Left lobe of liver (tissue), 1 donor: Measurements from ENCODE around the genes ZFP90 and TMED6.

- PRO-cap: no peak
Observed at GRCh38 chr16:68265213-68265405, 783 bp downstream of the SLC7A6 start.

DNA sequence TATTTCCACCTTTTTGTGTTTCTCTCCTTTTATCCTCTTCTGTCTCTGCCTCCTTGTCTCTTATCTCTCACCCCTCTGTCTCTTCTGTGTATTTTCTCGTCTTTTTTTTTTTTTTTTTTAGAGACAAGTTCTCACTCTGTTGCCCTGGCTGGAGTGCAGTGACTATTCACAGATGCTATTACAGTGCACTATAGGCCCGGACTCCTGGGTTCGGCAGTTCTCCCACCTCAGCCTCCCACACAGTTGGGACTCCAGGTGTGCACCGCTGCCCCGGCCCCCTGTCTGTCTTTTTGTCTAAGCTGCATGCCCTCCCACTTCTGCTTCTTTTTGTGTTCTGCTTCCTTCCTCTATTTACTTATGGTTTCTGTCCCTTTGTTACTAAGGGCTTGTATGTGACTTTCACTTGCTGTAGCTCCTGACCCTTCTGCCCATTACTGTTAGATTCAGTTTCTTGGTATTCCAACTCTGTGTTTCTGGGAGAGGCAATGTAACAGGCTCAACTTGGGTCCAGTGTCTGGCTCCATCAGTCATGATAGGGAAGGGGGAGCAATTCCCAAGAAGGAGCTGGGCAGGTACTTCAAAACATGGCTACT lies 20.5 kb downstream of the SLC7A6 start:
- PRO-cap: no peak

DNA sequence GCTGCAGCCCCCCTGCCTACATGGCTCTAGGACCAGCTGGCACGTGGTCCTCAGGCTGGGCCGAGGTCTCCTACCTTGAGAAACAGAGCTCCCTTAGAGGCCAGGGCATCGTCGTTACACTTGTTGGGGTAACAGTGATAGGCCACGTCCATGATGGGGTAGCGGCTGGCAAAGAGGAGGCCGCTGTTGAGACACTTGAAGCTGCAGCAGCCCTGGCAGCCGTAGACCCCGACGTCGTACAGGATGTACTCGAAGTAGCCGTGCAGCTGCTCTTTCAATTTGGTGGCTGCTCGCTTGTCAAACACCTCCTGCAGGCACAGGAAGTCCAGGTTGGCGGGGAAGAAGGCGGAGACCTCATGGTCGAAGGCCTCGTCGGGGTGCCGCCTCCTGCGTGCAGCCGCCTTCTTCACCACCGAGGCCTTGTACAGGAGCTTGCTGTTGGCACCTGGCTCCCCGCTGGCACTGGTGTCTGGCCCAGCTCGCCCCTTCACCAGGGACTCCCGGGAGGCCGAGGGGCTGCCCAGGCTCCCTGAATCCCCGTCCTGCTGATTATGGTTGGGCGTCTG lies 60.0 kb downstream of the PRMT7 start:
- PRO-cap: no peak

GRCh38 chr16:68470387-68471152 lies 22.3 kb upstream of the SMPD3 start:
- PRO-cap: no peak

- PRO-cap: no peak
Observed at GRCh38 chr16:68526082-68526772, 12.9 kb upstream of the ZFP90 start.

DNA sequence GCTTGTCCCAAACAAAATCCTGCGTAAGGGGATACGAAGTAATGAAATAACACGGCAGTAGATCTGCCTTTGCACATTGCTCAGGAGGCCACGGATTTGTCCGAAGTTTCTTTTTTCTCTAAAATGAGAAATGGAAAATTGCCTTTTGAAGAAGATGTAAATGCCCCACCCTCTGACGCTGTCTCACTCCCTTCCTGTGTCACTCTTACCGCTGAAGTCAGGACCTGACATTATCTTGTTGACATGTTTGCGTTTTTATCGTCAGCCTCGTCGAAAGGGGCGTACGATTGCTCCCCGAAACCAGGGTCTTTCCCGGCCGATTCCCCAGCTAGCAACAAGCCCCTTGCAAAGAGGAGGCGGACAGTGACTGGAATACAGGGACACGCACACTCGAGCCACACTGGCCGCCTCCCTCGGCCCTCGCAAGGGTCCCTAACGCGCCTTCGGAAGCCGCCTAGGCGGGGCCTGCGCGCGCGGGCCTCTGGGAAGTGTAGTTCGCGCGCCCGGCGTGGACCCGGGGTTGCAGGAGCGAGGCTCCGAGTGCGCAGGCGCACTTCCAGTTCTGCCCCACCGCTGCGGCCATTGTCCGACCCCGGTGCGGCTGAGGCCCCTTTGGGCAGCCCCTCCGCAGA lies at the start of gene ZFP90:
Gene ZFP90, plus strand, starts transcription at position 553 of the 632 bp plus-strand sequence.
- PRO-cap: bidirectional peak, plus-strand start at position 559 of the sequence, minus-strand start at position 422 of the sequence

- PRO-cap: no peak
Observed at GRCh38 chr16:68642431-68643129, 2.5 kb upstream of the CDH3 start.

DNA sequence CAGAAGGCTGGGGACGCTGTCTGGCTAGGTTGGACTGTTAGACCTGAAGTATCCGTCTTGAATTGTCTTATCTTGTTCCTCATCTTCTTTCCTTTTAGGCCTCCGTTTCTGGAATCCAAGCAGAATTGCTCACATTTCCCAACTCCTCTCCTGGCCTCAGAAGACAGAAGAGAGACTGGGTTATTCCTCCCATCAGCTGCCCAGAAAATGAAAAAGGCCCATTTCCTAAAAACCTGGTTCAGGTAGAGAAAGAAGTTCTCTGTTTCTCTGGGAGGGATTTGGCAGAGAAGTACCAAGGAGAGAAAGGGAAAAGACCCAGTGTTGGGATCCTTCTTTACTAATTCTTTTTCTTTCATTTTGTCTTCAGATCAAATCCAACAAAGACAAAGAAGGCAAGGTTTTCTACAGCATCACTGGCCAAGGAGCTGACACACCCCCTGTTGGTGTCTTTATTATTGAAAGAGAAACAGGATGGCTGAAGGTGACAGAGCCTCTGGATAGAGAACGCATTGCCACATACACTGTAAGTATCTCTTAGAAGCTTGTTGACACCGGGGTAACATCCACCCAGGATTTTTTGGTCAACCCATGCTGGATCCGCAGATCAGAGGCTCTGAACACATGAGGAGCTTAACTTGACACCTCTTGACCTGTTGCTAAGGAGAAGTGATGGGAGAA lies 34.9 kb upstream of the TANGO6 start:
- PRO-cap: unidirectional peak, plus-strand start at position 462 of the sequence

DNA sequence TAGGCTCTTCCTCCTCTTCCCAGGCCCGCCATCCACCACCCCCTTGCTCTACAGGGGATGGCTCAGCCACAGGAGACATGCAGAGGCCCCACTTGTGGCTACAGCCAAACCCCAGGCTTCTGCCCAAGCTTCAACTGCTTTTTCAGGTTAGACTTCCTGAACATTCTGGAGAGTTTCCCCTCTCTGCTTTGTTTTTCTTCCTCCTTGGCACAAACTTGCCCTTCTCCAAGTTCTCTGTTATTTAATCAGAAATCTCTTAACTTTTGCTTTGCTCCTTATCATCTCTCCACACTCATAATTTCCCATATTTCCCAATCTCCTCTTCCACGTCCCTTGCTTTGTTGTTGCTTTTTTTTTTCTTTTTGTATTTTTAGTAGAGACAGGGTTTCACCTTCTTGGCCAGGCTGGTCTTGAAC lies 18.2 kb upstream of the HAS3 start:
- PRO-cap: no peak

DNA sequence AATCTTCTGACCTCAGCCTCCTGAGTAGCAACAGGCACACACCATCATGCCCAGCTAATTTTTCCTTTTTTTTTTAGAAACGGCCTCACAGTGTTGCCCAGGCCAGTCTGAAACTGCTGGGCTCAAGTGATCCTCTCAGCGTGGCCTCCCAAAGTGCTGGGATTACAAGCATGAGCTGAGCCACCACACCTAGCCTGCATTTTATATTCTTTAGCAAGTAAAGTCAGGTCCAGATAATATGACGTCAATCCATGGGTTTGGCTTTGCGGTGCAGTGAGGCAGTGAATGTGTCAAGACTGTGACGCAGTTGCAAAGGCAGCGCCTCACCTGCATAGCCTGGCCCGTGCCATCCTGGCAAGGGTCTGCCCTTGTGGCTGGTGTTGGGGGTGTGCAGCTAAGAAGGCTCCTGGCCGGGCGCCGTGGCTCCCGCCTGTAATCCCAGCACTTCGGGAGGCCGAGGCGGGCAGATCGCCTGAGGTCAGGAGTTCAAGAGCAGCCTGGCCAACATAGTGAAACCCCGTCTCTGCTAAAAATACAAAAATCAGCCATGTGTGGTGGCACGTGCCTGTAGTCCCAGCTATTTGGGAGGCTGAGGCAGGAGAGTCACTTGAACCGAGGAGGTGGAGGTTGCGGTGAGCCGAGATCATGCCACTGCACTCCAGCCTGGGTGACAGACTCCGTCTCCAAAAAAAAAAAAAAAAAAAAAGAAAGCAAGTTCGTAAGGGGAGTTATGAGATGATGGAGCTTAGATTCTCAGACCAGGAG lies 6.9 kb downstream of the PDF start:
- PRO-cap: no peak

DNA sequence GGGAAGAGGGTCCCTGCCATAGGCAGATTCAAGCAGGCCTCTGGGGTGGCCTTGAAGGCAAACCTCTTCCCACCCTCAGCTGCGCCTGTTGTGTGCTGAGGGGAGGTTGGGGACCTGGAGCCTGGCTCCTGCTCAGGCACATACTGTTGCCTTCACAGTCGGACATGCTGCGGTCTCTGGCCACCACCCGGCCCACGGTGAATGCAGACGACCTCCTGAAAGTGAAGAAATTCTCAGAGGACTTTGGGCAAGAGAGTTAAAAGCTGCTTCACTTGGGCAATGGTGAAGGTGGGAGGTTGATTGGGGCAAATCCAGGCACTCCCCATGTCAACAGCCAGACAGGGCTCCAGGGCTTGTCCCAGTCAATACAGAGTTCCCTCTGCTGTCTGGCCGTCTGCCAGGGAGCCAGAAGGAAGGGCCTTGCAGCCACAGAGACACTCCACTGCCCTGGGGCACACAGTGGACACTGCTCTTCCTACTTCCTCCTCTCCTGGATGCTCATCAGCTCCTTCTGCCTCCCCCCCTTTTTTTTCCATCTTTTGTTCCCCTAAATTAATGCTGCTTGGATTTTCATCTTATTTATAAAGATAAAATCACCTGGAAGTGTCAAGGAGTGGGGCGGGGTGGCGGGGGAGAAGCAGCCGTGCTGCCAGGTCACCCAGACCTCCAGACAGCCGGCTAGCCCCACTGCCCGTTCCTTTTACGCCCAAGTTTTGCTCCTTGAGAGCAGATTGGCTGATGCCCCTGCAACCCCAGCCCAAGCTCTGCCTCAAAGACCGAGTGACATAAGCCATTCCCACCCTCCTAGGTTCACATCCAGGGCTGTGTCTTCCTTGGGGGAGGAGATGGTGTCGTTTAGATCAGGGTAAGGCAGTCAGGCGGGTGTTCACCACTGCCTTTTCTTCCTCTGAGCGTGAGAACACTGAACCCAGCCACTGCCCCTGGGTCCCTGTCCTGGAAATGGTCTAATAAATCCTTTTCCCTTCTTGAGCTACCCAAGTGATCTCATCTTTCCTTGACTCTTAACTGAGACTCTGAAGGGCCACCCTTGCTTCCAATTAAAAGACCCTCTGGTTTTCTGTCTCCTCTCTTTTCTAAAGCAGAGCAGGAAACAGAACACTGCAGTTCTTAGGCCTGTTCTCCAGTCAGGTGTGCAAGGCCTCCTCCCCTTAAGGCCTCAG lies 5.9 kb downstream of the PDF start:
- PRO-cap: bidirectional peak, plus-strand start at position 442 of the sequence, minus-strand start at position 196 of the sequence

- PRO-cap: bidirectional peak, plus-strand start at chr16:69351892, minus-strand start at chr16:69351786
Observed at GRCh38 chr16:69351415-69351984, at the start of gene TMED6. Gene TMED6 (minus strand): TSS chr16:69351786.

GRCh38 chr16:69594443-69595028 lies 28.8 kb downstream of the NFAT5 start:
- PRO-cap: no peak

DNA sequence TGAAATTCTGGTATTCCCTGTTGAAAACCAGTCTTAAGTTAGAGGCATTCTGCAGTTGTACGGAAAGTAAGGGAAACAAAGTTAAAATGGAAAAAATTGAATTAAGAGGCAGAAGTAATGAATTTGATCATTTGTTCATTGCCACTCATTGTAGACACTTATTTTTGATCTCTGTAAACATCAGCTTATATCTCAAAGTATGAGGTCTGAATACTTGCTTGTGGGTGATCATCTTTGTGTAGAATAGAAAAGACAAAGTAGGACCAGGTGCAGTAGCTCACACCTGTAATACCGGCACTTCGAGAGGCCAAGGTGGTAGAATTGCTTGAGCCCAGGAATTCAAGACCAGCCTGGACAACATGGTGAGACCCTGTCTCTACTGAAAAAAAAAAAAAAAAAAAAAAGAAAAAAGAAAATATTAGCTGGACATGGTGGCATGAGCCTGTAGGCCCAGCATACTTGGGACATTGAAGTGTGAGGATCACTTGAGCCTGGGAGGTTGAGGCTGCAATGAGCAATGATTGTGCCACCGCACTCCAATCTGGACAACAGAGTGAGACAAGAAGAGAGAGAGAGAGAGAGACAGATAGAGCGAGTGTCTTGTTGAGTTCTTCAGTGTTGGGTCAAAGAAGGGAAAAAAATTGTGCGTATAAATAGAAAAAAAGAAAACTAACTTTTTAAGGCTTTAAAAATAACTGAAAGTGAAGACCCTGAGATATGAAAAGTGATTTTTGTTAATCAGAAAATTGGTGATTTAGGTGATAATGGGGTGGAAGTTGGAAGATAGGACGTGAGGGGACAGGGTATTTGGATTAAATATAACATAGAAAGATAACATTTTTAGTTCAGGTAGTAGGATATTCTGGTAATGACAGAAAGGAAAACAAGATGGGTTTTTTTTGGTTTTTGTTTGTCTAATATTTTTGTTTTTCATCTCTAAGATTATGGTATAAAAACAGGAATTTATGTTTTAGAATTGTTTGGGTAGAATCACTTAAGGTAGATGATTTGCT lies 44.0 kb downstream of the NFAT5 start:
- PRO-cap: no peak

GRCh38 chr16:69689706-69690316 lies 36.5 kb downstream of the NQO1 start:
- PRO-cap: no peak

- PRO-cap: no peak
Observed at GRCh38 chr16:69725755-69726054, 655 bp downstream of the NQO1 start.

- PRO-cap: no peak
Observed at GRCh38 chr16:69926334-69926669, 24.8 kb upstream of the CLEC18A start.

DNA sequence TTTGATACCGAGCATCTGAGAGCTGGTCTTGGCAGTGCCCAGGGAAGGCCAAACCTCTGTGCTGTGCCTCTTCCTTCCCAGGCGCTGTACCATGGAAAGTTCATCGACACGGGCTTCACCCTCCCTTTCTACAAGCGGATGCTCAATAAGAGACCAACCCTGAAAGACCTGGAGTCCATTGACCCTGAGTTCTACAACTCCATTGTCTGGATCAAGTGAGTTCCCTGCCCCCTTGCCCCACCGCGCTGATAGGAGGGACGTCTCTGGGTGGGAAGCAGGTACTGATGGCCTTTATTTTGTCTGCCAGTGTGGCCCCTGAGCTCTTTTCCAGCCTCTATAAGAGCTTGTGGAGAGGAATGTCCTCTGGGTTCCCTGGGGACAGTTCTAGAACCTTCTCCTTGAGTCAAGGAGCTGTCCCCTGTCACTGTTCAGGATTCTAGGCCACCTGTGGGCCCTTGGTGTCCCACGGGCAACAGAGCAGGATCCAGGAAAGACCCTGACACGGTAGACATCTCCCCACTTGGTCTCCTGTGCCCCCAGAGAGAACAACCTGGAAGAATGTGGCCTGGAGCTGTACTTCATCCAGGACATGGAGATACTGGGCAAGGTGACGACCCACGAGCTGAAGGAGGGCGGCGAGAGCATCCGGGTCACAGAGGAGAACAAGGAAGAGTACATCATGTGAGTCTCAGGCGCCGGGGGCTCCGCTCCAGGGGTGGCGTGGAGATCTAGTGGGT lies 15.2 kb upstream of the CLEC18A start:
- PRO-cap: no peak

DNA sequence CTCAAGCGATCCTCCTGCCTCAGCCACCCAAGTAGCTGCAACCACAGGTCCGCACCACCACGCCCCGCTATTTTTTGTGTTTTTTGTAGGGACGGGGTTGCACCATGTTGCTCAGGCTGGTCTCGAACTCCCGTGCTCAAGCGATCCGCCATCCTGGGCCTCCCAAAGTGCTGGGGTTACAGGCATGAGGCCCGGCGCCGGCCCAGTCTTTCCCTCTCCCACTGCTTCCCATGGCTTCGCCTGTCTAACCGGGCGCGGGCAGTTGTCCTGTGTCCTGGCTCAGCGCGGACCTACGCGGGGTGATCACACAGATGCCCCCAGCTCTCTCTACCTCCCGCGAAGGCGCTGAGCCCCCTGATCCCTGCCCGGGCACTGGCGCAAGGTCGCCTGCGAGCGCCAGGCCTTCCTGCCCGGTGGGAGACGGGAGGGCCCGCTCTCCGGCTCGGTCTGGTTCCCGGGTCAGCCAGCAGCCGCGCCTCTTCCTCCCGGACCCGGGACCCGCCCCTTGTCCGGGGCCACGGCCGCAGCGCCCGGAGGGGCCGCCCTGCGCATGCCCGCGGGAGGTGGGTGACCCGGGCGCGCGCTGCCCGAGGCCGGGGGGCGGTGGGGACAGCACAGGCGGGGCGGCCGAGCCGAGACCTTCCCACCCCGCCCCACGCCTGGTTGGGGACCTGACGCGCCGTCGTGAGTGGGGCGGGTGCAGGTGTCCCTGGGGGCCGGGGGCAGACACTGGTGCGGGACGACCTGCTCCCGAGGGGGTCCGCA lies 13.9 kb downstream of the CLEC18A start:
- PRO-cap: bidirectional peak, plus-strand start at position 570 of the sequence, minus-strand start at position 507 of the sequence

DNA sequence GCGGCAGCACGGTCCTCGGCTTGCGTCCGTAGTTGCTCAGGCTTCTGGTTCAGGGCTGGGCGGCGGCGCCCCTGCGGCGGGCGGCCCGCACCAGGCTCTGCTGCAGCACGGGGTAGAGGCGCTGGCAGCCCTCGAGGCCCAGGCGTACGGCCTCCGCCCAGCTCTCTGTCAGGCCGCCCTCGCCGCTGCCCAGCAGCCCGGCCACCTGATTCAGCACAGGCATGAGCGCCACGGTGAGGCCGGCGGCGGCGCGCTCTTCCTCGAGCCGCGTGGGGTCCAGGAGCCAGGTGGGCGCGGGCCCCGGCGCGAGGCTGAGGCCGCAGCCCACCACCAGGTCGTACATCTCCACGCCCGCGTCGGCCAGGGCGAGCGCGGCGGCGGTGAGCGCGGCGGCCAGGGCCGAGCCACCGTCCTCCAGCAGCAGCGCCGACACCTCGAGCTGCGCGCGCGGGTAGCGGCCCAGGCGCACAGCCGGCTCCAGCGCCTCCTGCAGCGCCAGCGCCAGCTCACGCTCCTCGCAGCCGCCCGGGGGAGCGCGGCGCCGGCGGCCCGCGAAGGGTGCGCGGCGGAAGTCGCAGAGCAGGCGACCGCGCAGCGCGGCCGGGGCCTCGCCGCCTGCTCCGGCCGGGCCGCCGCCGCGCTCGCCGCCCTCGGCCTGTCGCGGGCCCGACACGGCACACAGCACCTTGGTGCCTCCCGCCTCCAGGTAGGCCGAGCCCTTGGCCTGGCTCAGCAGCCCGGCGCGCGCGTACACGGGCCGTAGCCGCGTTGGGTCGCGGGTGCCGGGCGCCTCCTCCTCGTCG lies 506 bp downstream of the EXOSC6 start:
- PRO-cap: no peak